ENCODE measurements around the gene SH3RF3.

- RRBS: no CpG with 5 or more reads among the region's 5 CpGs
These were observed 127.7 kb downstream of the RGPD3 start for GRCh38 chr2:106340526-106340900.

DNA sequence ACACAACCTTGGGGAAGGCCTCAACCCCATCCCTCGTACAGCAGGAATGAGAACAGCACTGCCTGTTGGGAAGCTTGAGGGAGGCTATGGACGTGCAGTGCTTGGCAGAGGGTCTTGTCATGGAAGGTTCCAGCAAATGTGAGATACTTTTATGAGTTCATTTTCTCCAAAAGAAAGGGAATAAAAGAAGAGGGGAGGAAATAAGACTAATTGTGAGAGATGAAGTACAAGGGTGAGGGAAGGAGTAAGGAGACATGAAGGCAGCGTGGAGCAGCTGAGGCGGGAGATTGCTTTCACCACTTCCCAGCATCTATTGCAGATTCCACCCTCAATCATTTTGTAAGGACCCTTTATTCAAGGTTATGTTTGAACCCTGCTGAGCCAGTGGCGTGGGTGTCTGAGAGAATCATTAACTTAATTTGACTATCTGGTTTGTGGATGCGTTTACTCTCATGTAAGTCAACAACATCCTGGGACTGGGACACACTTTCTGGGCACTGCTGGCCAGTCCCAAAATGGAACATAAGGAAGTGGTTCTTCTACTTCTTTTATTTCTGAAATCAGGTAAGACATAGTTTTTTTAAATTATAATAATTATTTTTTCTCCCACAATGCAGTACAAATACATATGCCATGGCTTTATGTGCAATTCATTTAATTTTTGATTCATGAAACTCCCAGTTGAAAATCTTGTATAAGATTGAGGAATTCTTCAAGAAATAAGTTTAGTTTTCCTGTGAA is 86.4 kb downstream of the RGPD3 start:
- RRBS: no CpG with 5 or more reads among the region's 6 CpGs

DNA sequence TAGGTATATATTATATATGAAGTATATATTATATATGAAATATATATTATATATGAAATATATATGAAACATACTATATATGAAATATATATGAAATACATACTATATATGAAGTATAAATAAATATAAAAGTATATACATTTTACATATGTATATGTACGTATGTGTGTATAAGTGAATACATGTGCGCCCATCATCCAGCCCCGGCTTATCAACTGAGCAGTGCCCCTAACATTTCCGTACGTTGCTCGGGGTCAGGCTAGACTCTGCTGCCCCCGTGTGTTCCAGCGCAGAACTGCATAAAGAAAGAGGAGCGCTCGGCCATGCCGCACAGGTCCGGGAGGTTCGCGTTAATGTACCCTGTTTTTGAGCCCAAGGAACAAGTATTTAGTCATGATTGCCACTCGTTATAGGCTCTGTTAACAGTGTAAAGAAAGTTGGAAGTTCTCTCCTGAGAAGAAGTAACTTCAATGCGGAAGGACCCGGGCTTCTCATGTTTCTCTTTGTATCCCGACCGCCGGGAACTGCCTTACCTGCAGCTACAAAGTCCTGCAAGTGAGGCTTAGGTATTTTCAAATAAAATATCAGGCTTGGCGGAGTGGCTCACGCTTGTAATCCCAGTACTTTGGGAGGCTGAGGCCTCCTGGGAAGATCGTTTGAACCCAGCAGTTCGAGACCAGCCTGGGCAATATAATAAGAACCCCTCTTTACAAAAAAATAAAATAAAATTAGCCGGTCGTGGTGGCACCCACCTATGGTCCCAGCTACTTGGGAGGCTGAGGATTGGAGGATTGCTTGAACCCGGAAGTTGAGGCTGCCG is 55.7 kb downstream of the CD8B2 start:
- RRBS: no CpG with 5 or more reads among the region's 28 CpGs

- RRBS: no CpG with 5 or more reads among the region's 12 CpGs
These were observed 95.3 kb downstream of the CD8B2 start for GRCh38 chr2:106582480-106582923.

DNA sequence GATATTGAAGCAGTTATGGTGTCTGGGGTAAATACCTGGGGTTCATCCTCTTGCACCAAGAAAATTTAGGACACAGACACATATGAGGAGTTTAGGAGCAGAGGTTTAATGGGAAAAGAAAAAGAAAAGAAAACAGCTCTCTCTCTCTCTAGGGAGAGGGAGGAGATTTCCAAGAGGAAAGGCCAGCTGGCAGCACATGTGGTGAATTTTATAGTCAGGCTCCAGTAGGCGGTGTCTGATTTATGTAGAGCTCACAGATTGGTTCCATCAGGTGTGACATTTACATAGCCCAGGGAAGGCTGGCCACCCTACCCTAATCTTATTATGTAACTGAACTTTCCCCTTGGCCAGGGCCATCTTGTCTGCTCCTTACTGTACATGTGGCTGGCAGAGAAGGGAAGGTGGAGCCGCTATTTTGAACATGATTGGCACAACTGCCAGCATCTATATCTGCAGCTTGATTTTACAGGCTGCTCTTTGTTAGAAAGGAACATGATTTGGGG is 297.5 kb upstream of the RGPD4 start:
- RRBS: no CpG with 5 or more reads among the region's 2 CpGs

- RRBS: no CpG with 5 or more reads among the region's 2 CpGs
These were observed 17.8 kb upstream of the SULT1C2 start for GRCh38 chr2:108270856-108271282.

GRCh38 chr2:108316568-108317170 is 28.0 kb downstream of the SULT1C2 start:
- RRBS: no CpG with 5 or more reads among the region's 12 CpGs

GRCh38 chr2:108654691-108655266 is 64.5 kb upstream of the RANBP2 start:
- RRBS: no CpG with 5 or more reads among the region's 19 CpGs

GRCh38 chr2:108727791-108728298 is 8.6 kb downstream of the RANBP2 start:
- RRBS: no CpG with 5 or more reads among the region's 7 CpGs

DNA sequence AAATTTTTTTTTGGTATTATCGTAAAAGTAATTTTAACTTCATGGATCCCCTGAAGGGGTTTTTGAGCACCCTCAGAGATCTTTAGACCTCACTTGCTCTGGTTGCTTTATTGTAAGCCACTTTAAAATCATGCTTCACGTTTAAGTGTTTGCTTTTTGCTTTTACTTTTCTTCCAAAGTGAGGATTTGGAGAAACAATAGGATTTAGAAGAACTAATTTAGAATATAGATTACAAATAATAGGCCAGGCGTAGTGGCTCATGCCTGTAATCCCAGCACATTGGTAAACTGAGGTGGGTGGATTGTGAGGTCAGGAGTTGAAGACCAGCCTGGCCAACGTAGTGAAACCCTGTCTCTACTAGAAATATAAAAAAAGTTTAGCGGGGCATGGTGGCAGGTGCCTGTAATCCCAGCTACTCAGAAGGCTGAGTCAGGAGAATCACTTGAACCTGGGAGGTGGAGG is 20.2 kb downstream of the RANBP2 start:
- RRBS: no CpG with 5 or more reads among the region's 5 CpGs

DNA sequence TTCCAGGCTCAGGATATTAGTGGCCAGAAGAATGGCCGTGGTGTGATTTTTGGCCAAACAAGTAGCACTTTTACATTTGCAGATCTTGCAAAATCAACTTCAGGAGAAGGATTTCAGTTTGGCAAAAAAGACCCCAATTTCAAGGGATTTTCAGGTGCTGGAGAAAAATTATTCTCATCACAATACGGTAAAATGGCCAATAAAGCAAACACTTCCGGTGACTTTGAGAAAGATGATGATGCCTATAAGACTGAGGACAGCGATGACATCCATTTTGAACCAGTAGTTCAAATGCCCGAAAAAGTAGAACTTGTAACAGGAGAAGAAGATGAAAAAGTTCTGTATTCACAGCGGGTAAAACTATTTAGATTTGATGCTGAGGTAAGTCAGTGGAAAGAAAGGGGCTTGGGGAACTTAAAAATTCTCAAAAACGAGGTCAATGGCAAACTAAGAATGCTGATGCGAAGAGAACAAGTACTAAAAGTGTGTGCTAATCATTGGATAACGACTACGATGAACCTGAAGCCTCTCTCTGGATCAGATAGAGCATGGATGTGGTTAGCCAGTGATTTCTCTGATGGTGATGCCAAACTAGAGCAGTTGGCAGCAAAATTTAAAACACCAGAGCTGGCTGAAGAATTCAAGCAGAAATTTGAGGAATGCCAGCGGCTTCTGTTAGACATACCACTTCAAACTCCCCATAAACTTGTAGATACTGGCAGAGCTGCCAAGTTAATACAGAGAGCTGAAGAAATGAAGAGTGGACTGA is 20.1 kb upstream of the CCDC138 start:
- RRBS: no CpG with 5 or more reads among the region's 11 CpGs

DNA sequence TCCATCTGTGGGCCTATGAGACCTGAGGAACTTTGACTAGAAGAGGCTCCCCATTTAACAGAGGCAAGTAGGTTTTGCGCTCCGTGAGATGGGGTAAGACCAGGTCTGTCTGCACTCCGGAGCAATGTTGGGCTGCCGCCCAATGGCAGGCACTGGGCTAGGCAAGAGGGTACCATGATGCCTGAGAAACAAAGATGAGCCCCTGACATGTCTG is 1.8 kb downstream of the EDAR start:
- RRBS: no CpG with 5 or more reads among the region's 4 CpGs

DNA sequence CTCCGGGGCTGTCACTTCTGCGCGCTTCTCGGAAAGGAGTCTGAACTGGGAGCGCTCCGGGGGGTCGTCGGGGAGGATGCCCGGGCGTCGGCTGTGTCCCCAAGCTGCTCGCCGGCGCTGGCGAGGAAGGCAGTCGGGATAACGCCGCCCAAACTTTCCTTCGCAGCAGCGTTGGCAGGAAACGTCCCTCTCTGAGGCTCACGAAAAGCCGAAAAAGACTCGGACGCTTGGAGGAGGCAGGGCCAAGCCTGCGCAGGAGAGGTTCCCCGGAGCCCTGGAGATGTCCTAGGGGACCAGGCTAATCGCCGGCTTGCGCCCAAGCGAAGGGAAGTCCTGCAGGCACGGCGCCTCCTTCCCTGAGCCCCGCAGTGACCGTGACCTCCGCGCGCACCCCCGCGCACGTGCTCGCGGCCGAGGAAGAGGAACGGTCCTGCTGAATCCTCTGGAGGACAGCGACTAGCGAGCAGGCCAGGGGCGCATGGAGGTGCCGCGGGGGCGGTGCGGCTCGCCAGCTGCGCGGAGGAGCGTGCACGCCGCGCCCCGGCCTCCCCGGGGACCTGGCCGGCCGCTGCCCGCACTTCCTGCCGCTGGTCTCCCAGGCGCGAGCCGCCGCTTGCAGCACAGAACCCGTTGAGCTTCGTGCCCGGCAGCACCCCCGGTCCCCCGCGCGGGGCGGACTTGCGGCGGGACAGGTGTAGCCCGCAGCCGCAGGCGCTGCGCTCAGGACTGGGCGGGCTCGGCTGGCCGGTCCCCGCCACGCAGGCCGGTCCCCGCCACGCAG is at the start of gene SH3RF3:
TSS of gene SH3RF3 (plus strand) at position 621 of the 781 bp plus-strand sequence.
- RRBS: under 1% methylated on average over 26 of the region's 91 CpGs

DNA sequence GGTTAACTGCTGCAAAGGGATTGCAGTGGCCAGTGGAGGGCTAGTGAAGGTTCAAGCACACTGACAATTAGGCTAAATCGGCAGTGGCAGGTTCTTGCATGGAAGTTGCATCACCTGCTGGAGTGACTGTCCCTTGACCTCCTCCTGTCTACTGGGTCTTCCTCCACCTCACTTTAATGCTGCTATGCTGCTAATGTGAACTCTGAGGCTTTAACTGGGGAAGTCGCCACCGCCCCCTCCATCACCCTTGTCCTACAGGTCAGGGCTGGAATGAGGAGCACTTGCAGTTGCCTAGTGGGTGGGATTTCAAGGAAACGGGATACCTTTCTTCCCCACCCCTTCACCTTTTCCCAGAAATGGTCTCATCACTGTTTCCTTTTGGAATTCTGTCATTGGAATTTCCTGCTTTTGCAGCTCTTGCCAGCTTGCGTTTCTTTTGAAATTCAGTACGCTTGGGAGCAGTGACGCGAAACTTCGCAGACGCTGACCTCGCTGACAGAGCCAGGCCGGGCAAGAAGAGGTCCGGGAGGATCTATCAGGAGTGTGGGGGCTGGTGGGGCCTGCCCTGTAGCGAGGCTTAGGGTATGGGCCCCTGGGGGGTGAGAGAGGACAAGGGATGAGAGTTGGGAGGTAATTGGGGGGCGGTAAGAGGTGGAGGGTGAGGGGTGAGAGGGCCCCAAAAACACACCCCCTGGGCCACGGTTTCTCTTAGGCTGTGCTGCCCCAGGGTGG is 150.4 kb downstream of the SH3RF3 start:
- RRBS: no CpG with 5 or more reads among the region's 16 CpGs

- RRBS: no CpG with 5 or more reads among the region's 12 CpGs
These were observed 193.0 kb downstream of the SH3RF3 start for GRCh38 chr2:109321721-109322703.

DNA sequence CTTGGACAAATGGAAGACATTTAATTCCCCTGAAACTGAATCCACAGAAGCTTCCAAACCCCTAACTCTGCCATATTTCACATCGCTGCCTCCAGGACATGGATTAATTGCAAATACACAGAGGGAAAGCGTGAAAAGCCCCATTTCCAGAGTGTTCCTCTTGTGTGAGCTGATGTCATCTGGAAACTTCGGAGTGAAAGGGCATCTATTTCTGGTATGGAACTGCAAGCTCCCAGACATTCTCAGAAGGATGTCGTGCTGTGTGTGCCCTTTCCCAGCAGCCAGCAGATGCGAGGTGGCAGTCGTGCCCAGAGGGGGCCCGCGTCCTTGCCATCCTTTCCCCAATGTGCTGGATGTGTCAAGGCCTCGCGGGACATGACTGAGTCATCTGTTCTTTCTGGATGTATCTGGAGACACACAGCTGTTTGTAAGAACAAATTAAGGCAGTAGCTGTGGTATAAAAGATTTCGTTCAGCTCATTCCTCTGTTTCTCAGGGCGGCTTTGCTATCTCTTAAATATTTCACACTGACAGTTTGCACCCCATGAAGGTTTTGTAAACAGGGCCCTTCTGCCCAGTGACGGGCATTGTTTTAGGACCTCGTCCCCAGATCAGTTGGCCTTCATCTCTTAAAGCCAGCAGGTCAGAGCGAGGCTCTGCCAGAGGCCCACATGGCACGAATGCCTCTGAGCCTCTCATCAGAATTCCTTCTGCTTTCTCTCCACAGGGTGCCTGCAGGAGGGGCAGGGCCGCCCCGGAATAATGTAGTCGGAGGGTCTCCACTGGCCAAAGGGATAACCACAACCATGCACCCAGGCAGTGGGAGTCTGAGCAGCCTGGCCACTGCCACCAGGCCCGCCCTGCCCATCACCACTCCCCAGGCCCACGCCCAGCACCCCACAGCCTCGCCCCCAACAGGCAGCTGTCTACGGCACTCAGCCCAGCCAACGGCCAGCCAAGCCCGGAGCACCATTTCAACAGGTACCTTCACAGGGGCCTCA is 177.3 kb downstream of the SEPTIN10 start:
- RRBS: no CpG with 5 or more reads among the region's 25 CpGs

- RRBS: no CpG with 5 or more reads among the region's 3 CpGs
These were observed 46.0 kb downstream of the SEPTIN10 start for GRCh38 chr2:109567849-109568048.

- RRBS: no CpG with 5 or more reads among the region's 6 CpGs
These were observed 4.0 kb downstream of the SEPTIN10 start for GRCh38 chr2:109609763-109610202.

DNA sequence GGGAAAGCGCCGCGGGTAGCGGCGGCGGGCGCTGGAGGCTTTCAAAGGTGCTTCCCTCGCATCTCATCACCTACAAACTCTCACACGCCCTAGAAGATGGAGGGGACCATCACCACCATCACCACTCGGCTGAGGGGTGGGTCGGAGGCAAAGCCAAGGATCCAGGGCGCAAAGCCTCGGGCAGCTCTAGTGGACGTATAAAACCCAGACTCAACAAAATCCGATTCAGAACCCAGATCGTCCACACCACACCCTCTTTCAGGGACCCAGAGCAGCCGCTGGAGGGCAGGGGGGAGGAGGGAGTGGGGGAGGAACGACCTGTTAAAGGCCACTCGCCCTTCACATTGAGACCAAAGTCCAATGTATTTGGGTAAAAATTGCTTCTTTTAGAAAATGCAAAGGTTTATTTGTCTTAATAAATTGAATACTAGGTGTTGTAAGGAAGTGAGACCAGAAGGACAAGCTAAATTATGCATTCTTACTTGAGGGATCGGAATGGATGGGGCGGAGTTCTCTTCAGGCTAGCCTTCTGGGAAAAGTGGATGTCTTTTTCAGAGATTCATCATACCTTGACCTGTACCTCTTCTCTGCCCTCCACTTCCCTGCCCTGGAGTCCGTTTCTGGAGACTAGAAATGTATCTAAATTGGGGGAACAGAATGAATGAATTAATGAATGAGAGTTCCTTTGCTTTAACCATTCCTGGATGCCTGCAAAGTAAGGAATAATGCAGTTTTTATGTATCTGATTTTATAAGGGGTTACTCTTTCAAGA is 1.7 kb downstream of the SOWAHC start:
- RRBS: no CpG with 5 or more reads among the region's 22 CpGs

All from skeletal muscle cell (primary cell).